Parotid gland (tissue), 1 donor: ENCODE results near the genes WASHC2C and TIMM23.

DNA sequence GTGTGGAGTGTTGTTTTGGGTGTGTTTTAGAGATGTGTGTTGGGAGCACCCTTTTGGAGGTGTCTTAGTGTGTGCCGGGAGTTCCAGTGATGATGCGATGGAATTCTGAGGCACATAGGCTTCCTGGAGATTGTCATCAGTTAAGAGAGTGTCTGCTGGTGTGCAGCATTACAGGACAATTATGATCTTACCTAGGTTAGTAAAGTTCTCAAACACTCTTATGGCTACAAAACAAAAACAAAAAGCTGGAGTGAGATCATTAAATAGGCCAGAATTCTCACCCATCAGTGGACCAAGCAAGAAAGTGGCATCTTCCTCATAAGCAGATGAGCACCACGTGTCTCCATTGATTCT lies 22.6 kb upstream of the RASSF4 start:
- PRO-cap, result no peak

- PRO-cap, result no peak
These were observed 4.5 kb downstream of the RASSF4 start for GRCh38 chr10:44963829-44964780.

- PRO-cap, result bidirectional peak, plus-strand start at chr10:45001707, minus-strand start at chr10:45001640
These were observed 865 bp downstream of the ZNF22 start for GRCh38 chr10:45001412-45002164.

DNA sequence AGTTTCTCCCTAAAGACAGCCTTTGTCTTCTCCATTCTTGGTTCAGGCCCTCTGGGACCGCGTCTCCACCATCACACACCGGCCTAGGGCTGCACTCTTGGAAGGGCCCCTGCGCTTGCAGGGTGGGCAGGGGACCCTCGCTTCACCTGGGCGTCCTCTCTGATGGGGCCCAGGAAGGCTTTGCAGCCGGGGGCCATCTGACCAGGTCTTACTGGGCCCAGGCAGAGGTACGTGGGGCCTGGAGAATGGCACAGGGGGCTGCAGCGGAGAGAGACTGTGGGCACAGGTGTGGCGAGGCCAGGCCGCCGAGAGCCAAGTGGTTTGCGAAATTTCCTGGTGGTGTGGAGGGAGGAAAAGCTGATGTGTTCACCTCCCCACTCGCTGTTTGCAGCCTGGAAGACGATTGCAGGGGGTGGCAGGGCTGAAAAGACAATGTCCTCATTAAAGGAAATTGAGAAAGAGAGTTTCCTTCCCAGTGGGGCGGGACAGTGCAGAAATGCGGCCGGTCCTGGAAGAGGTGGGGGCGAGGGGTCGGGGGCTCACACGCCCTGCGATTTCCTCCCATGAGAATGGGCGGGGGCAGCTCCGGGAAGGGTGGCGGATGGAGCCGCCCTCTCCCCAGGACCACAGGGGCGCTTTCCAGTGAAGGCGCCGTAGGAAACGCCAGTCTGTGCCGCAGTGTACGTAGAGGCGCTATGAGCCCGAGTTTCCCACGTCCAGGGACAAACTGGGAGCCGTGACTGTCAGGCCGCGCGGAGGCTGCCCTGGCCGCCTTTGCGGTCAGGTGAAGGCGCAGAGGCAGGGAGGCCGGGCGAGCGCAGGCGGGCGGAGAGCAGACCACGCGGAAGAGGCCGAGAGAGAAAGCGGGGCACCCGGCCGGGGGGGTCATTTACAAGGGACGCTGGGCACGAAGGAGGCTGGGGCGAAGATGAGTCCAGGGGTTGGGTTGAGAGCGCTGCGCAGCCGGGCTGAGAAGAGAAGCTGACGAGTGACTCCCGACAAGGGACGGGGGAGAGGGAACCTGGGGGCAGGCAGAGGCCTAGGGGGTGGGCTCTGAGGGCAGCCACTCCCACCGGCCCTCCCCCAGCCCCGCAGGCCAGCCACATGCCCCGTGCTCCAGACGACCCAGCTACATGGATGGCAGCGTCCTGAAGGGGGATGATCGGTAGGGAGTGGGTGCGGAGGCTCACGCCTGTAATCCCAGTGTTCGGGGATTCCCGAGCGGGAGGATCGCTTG lies 44.8 kb downstream of the ALOX5 start:
- PRO-cap, result bidirectional peak, plus-strand start at position 475 of the sequence, minus-strand start at position 314 of the sequence; unidirectional peak, plus-strand start at position 642 of the sequence; unidirectional peak, plus-strand start at position 725 of the sequence; bidirectional peak, plus-strand start at position 1,161 of the sequence, minus-strand start at position 986 of the sequence

- PRO-cap, result no peak
These were observed 45.5 kb upstream of the MARCHF8 start for GRCh38 chr10:45580185-45581529.

DNA sequence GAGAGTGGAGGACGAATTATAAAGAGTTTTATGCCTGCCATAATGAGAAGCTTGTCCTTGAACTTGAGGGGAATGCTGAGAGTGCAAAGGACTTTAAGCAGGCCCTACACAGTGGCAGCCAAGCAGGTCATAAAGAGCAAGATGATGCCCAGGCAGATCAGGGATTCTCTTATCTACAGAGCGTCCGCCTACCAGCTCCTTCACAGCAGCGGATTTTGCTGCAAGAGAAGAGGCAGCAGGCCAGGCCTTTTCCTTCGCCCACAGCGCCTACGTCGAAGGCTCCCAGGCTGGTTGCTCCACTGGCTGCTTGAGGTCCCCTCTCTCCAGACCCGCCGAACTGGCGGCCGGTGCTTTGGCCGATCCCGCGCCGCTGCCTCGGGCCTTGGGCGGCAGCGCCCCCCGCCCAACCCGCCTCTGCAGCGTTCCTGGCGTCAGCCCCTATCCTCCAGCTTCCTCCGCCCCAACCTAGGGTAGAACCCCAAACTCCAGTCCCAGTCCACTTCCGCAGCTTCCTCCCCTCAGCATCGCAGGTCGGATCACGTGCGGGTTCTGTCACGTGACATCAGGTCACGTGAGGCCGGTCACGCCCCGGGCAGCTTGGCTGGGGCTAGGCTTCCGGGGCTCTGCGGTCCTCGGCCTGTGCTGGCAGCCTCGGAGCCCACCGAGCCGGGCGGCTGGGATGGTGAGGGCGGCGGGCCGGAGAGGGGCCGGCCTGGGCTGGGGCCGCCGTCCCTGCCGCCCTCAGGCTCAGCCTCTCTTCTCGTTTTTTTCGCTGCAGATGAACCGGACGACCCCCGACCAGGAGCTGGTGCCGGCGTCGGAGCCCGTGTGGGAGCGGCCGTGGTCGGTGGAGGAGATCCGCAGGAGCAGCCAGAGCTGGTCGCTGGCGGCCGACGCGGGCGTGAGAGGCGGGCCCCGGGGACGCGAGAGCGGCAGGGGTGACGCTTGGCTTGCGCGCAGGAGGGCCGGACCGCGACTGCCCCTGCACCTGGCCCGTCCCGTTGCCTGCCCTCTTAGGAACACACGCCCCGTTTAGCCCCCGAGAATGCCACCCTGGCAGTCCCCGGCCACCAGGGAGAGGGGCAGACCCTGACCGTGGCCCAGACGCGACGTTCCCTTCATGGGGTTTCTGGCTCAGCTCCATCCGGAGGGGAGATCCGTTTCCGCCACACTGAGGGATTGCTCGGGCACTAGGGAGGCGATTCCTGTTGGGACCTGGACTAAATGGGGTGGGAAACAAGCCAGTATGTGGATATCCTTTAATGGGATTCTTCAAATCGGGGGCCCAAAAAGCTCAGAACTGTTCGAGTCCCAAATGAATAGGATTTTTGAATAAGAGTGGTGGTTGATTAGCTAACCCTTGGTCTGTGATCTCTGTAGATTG lies at the start of gene WASHC2C:
TSS of gene WASHC2C (plus strand) at position 628 of the 1,384 bp plus-strand sequence.
- PRO-cap, result bidirectional peak, plus-strand start at position 664 of the sequence, minus-strand start at position 533 of the sequence

- PRO-cap, result no peak
These were observed 557 bp upstream of the TIMM23 start for GRCh38 chr10:45971674-45972189.

- PRO-cap, result bidirectional peak, plus-strand start at chr10:45972503, minus-strand start at chr10:45972357
These were observed at the start of gene TIMM23 for GRCh38 chr10:45972190-45973194. TSS of gene TIMM23 (plus strand) at chr10:45972489.

GRCh38 chr10:45993763-45994091 lies 21.4 kb downstream of the TIMM23 start:
- PRO-cap, result no peak

DNA sequence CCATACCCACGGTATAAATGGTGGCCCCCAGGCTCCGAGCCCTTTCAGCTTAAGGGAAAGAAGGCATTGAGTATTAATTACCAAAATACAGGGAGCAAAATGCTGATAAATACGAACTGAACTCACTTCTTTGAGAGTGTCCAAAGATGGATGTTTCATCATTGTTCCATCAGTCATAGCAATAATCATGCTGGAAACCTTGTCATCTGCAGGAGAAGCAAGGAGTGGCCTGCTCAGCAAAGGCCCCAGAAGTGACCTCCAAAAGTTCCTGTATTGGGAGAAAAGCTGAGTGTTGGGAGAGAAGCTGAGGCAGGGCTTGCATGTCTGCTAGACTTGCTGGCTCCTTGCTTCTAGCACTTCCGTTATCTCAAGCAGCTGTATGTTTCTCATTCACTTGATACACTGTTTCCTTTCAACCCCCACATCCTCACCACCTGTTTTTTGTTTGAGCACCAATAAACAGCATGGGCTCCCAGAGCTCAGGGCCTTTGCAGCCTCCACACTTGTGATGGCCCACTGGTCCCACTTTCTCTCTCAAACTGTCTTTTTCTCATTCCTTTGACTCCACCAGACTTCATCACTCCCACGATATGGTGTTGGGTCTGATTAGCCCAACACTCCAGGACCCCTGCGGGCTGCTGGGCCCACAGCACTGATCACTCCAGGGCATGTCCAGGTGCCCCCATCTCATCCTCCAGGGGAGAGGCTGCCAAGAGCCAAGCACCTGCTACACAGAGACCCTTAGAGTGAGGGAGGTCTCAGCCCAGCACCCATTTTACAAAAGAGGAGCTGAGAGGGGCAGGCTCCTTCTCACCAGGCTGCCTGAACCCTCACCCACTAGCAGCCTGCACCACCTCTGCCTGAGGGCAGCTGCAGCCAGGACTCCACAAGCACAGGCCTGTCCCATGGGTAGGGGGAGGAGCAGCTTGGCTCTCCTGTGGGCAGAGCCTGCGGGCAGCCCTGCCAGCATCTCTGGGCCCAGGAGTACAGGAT lies 17.2 kb upstream of the ANTXRL start:
- PRO-cap, result no peak

DNA sequence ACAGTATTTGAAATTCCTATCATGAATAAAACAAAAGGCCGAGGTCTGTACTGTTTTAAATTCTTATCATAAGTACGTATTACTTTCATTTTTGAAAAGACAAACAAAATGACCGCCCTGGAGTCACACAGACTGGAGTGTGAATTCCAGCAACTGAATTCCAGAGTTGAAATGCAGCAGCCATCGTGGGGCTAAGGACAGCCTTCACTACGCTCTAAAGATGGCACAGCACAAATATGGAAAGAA lies 16.5 kb downstream of the GPRIN2 start:
- PRO-cap, result no peak

DNA sequence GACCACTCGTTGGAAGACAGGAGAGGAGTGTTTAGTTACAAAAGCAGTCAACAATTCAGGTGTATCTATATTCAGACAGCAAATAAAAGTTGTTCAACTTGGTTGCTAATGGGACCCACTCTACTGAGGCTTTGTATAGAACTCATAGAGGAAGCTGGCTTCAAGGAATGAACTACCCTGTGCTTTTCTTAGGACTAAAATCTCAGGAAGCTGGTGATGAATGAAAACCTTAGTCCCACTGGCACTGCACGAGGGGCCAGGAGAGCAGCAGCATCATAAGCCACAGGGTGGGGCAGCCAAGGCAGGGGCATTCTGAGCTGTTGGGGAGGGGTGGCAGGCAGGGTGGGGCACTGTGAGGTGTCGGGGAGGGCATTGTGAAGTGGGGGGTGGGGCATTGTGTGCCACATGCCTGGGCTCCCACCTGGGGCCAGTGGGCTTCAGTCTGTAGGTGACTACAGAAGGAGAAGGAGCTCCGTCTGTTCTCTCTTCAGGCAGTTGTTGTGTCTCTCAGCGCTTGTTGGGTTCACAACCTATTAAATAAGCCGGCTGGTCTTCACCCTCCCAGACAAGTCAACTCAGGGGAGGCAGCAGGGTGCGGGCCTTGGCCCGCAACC lies 95.4 kb upstream of the PTPN20 start:
- PRO-cap, result no peak

DNA sequence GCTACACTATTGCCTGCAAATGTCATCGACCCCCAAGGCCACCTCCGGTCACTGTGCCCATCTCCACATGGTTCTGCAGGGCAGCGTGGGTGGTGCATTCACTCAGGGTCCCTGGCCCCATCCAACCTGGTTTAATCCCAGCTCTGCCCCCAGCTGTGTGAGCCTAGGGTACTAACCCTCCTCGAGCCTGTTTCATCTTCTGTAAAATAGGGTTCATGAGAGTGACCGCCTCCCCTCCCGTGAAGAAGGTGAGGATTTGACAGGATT lies 114.8 kb downstream of the PTPN20 start:
- PRO-cap, result no peak

- PRO-cap, result no peak
These were observed 45.0 kb upstream of the GDF10 start for GRCh38 chr10:47254849-47255572.

DNA sequence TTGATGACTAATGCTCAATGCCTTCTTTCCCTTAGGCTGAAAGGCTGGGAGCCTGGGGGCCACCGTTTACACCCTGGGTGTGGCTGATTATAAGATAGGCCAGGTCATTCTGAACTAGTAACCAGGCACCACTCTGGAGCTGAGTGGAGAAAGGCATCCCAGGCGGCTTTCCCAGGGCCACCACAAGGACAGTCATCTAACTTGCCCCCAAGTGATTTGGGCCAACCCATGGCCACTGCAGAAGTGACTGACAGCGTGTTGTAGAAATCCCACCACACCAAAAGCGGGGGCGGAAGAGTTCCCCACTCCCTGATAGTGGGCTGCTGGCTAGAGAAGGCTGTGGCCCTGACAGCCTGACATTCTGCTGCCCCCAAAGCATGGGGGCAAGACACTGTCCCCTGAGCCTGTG lies 22.9 kb upstream of the ZNF488 start:
- PRO-cap, result no peak

GRCh38 chr10:47461137-47461743 lies 22.7 kb downstream of the ANXA8 start:
- PRO-cap, result no peak

- PRO-cap, result no peak
These were observed 794 bp downstream of the SYT15B start for GRCh38 chr10:47762600-47762996.

- PRO-cap, result no peak
These were observed 23.8 kb downstream of the NPY4R2 start for GRCh38 chr10:47942182-47942705.

- PRO-cap, result no peak
These were observed 13.0 kb downstream of the FAM25C start for GRCh38 chr10:47986490-47987060.

- PRO-cap, result no peak
These were observed 36.0 kb downstream of the MAPK8 start for GRCh38 chr10:48342343-48342946.